SK-N-MC (cell line): Measurements from ENCODE around the genes FAM241A, TIFA, ALPK1 and ANK2.

- RRBS, result no CpG with 5 or more reads among the region's 5 CpGs
Measured at GRCh38 chr4:110515587-110516177, 39.7 kb downstream of the ENPEP start.

GRCh38 chr4:110629331-110629805 is 6.5 kb upstream of the PITX2 start:
- RRBS, result no CpG with 5 or more reads among the region's 31 CpGs

- RRBS, result no CpG with 5 or more reads among the region's 2 CpGs
Measured at GRCh38 chr4:111049537-111049832, 426.6 kb upstream of the PITX2 start.

DNA sequence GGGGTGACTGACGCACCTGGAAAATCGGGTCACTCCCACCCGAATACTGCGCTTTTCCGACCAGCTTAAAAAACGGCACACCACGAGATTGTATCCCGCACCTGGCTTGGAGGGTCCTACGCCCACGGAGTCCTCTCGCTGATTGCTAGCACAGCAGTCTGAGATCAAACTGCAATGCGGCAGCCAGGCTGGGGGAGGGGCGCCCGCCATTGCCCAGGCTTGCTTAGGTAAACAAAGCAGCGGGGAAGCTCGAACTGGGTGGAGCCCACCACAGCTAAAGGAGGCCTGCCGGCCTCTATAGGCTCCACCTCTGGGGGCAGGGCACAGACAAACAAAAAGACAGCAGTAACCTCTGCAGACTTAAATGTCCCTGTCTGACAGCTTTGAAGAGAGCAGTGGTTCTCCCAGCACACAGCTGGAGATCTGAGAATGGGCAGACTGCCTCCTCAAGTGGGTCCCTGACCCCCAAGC is 714.3 kb upstream of the PITX2 start:
- RRBS, result no CpG with 5 or more reads among the region's 17 CpGs

- RRBS, result no CpG with 5 or more reads among the region's 29 CpGs
Measured at GRCh38 chr4:112086091-112087167, 58.8 kb upstream of the FAM241A start.

GRCh38 chr4:112145372-112146566 is at the start of gene FAM241A:
TSS of gene FAM241A (plus strand) at chr4:112145454.
- RRBS, result under 1% methylated on average over 63 of the region's 120 CpGs

DNA sequence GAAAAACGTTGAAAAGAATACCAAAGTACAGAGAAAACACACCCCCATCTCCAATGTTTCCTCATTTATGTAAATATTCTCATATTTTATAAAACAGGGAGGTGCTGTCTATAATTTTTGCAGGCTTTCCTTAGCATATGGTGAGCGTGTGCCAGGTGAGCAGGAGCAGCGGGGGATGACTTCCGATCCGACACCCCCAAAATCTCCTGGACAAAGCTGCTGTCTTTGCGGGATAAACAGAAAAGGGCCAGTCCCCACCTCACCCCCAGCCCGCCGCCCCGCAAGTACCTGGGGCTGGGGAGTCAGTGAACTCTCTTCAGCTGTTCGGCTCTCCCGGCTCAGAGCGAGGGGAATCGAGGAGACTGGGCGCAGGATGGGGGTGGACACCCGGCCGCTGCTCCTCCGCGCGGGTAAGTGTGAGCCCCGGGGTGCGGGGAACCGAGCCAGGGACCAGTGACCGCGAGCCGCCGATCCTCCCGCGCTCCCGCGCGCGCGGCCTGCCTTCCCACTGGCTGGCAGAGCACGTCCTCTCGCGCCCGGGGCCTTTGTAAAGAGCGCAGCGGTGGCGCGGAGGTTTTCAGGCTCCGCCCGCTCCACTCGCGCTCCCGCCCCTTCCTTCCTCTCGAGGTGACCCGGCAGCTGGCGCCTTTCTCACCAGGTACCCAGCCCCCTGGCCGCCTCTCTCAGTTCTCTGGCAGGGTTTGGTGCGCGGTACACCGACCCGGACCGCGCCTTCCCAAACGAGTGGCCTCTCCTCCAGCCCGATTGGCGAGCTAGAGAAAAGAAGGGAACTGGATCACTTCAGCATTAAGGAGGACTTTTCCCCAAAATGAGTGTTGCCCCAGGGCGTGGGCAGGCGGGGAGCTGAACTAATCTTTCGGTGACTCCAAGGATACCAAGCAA is at the start of gene TIFA:
TIFA (minus strand) TSS at position 553 of the 903 bp plus-strand sequence.
- RRBS, result 1% methylated on average over 22 of the region's 62 CpGs

DNA sequence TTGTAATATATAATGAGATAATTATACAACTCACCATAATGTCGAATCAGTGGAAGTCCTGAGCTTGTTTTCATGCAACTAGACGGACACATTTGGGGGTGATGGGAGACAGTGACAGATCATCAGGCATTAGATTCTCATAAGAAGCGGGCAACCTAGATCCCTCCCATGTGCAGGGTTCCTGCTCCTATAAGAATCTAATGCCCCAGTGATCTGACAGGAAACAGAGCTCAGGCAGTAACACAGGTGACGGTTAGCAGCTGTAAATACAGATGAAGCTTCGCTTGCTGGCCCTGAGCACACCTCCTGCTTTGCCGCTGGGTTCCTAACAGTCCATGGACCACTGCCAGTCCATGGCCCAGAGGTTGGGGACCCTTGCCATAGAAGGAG is 1.5 kb upstream of the TIFA start:
- RRBS, result no CpG with 5 or more reads among the region's 6 CpGs

GRCh38 chr4:112287563-112288044 is 1.9 kb upstream of the TIFA start:
- RRBS, result no CpG with 5 or more reads among the region's 5 CpGs

DNA sequence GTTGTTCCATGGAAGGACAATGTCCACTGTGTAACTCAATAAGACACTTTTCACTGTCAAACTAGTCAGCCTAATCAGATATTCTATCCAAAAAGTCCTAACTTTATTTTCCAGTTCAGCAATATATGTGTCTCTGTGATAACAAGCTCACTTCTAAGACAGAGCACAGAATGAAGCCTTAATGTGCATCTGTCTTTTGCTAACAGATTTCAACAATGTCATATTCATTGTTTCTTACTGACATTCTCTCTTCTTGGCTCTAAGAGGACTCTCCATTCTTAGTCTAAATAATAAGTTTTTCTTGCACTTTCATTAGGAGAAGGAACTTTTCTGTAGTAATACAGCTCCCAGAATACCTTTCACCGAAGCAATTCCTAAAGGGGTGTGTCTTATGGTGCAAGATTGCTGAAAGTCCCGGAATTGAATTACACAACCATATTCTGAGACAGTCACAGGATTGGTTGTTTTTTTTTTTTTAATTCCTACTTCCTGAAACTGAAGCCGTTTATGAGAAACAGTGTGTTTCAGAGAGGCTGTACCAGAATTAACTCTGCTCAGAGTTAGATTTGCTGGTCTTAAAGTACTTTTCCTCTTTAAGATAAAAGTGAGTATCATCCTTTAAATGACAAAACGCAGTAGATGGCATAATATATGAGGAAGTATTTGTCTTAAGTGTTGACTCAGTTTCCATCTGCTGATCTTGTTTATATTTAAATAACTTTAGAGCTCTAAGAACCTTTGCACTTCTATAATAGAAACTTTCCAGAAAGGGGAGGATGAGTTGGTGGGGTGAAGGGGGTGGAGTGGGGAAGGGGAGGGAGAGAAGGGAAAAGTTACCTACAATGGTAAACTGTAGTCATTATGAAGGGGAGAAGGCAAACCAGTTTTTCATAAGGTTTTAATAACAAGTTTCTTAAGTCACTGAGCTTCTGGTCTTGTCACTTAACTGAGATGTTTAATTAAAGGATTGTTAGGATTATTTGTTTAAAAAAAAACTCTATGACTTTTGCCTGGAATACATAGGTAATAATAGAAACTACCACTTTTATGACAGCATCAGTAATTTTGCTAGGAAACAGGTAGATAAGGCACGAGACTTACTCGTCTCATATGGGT is at the start of gene ALPK1:
ALPK1 (plus strand) TSS at position 504 of the 1,116 bp plus-strand sequence.
- RRBS, result no CpG with 5 or more reads among the region's 6 CpGs

DNA sequence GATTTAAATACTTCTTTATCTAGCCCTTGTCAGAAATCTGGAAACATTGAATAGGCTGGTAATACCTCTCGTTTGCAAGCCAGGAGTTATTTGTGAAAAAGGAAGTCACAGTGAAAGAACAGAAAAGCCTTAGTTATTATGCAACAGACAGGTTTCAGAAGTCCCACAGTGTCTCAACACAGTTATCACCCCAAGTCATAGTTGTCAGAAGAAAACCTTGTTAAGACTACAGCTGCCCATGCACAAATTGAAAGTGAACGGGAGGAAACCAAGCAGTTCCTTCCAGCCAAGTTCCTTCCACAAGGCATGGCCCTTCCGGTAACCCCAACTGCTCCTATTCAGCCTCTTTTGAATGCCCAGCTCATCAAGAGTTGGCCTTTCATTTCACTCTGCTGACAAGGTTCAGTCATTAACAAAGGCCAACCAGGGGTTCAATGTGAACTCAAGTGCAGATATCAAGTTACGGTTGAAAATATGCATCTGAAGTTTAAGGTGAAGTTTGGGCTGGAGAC is 15.5 kb downstream of the ALPK1 start:
- RRBS, result no CpG with 5 or more reads among the region's 4 CpGs

DNA sequence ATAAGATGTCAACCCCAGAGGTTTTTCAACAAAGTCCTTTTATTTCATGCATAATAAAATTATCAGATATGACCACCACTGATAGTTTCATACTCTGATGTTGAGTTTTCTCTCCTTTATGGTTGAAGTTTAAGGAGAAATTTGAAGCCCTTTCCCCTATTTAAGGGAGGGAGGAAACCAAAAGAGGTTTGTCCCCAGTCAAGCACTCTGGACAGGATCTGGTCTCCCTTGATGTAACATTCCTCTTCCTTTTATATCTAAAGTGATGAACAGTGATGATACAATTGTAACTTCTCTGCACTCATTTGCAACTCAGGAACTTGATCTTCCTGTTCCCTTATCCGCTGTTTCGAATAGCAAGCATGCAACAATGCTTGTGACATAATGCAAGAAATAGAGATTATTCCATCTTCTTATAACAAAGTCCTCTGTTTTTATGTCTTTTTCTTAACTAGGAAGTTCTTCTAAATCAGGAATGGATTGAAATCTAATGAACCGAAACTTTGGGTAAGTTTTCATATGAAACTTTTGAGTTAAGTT is 18.2 kb downstream of the ALPK1 start:
- RRBS, result no CpG with 5 or more reads among the region's 3 CpGs

DNA sequence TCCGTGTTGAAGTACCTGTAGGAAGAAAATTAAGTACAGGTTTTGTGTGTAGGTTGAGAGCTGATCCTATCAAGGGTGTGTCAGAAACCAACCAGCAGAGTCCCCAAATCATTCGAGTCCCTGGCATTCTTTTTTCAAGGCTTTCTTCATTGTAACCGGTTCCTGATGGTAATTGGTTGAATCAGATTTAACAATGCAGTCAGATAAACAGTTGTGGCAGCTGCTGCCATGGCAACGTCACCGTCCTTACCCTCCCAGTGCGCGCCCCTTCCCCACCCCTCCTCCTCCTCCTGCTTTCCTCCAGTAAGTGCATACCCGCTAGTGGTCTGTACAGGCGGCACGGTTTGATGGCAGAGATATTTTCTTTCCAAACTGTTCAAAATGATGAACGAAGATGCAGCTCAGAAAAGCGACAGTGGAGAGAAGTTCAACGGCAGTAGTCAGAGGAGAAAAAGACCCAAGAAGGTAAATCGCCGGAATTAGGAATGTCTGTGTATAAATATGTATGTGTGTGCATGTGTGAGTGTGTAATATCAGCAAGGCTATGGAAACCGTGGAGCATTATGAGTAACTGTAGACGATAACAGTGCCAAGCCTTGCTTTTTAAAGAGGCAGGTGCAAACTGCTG is at the start of gene ANK2:
ANK2 (plus strand) TSS at position 306 of the 628 bp plus-strand sequence.
- RRBS, result no CpG with 5 or more reads among the region's 17 CpGs

GRCh38 chr4:113169413-113169671 is 119.9 kb downstream of the ANK2 start:
- RRBS, result no CpG with 5 or more reads among the region's 5 CpGs

GRCh38 chr4:113381871-113382475 is 332.5 kb downstream of the ANK2 start:
- RRBS, result no CpG with 5 or more reads among the region's 3 CpGs

- RRBS, result no CpG with 5 or more reads among the region's 5 CpGs
Measured at GRCh38 chr4:113471784-113472367, 289.7 kb downstream of the CAMK2D start.

- RRBS, result no CpG with 5 or more reads among the region's 1 CpG
Measured at GRCh38 chr4:113513653-113514090, 247.9 kb downstream of the CAMK2D start.

DNA sequence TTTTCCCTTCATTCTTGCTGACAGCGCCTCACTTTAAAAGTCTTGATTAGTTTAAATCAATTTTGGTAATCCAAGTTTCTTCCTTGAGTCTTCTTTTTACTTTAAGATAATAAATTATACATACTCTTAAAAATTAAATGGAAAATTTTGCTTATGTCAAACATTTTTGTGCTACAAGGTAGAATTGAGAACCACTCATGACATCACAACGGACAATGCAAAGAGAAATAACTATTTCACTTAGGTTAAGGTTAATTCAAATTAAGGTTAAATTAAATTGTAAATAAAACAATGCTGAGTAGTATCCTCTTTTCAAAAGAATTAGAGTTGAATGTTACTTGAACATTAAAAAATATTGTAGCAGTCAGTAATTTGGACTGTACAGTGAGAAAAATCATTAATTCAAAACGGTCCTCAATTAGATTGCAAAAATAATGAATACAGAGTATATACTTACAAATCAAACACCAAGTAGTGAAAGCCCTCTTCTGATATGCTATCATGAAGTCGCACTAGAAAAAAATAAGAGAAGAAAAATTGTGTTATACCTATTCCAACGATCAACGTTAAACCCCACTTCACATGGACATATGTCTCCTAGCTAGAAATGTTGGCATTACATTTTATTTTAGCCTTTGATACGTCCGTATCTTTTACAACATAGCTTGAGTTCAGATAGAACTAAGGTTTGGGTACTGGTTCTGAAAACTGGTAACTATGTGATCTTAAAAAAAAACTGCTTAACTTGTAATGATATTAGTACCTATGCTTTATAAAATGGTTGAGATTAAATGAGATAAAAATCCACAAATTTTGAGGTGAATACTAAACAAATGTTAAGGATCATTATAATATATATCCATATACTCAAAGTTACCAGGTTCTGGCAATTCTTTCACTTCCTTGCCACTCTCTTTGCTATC is 152.6 kb downstream of the CAMK2D start:
- RRBS, result no CpG with 5 or more reads among the region's 8 CpGs

- RRBS, result no CpG with 5 or more reads among the region's 1 CpG
Measured at GRCh38 chr4:113637861-113638465, 123.6 kb downstream of the CAMK2D start.

GRCh38 chr4:113639272-113639856 is 122.2 kb downstream of the CAMK2D start:
- RRBS, result no CpG with 5 or more reads among the region's 2 CpGs